ENCODE data around the genes TFAP2A and MAK.

GRCh38 chr6:7906881-7907562 lies 3.6 kb downstream of the TXNDC5 start:
- PRO-cap, 2 experiments: no peak in any of the 2 experiments
- RAMPAGE, long total RNA, 4 experiments: no peak in any of the 4 experiments

DNA sequence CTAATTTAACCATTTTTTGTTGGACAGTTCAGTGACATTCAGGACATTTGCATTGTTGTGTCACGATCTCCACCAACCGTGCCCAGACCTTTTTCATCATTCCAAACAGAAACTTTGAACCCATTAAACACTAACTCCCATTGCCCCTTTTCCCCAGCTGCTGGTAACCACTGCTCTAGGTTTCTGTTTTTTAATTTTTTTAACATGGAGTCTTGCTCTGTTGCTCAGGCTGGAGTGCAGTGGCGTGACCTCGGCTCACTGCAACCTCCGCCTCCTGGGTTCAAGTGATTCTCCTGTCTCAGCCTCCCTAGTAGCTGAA lies 241.3 kb upstream of the SLC35B3 start:
- PRO-cap, 2 experiments: no peak in any of the 2 experiments
- RAMPAGE, long total RNA, 4 experiments: no peak in any of the 4 experiments

DNA sequence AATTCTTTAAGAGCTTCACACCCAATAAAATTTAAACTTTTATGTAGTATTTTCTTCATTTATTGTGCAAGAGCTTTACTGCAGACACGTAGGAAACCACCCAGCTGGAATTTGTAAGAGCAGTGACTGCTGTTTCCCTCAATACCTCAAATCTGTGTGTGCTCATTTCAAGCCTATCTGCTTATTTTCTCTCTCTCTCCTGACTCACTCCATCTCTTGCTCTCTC lies 273.2 kb downstream of the TFAP2A start:
- PRO-cap, 2 experiments: no peak in any of the 2 experiments
- RAMPAGE, long total RNA, 4 experiments: no peak in any of the 4 experiments

- PRO-cap, 2 experiments: no peak in any of the 2 experiments
- RAMPAGE, long total RNA, 4 experiments: no peak in any of the 4 experiments
Measured at GRCh38 chr6:10163029-10164050, 251.5 kb downstream of the TFAP2A start.

DNA sequence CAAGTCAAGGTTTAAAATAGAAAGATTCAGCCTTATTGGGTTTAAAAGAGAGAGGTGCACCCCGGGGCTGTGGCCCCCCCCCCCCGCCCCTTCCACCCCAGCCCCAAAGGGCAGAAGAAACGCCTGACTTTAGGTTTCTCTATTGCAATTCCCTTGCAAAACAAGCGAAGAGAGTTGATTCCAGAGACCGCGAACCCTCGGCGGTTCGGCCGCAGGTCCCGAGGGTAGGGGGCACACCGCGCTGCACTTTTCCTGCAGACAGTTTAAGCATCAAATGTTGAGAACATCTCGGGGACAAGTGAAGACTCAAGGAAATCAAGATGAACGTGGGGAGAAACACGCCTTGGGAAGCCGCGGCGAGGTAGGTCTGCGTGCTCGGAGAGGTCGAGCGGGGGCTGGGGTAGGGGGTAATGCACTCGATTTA lies 3.9 kb downstream of the TFAP2A start:
- PRO-cap, 2 experiments: no peak in any of the 2 experiments
- RAMPAGE, long total RNA, 4 experiments: no peak in any of the 4 experiments

DNA sequence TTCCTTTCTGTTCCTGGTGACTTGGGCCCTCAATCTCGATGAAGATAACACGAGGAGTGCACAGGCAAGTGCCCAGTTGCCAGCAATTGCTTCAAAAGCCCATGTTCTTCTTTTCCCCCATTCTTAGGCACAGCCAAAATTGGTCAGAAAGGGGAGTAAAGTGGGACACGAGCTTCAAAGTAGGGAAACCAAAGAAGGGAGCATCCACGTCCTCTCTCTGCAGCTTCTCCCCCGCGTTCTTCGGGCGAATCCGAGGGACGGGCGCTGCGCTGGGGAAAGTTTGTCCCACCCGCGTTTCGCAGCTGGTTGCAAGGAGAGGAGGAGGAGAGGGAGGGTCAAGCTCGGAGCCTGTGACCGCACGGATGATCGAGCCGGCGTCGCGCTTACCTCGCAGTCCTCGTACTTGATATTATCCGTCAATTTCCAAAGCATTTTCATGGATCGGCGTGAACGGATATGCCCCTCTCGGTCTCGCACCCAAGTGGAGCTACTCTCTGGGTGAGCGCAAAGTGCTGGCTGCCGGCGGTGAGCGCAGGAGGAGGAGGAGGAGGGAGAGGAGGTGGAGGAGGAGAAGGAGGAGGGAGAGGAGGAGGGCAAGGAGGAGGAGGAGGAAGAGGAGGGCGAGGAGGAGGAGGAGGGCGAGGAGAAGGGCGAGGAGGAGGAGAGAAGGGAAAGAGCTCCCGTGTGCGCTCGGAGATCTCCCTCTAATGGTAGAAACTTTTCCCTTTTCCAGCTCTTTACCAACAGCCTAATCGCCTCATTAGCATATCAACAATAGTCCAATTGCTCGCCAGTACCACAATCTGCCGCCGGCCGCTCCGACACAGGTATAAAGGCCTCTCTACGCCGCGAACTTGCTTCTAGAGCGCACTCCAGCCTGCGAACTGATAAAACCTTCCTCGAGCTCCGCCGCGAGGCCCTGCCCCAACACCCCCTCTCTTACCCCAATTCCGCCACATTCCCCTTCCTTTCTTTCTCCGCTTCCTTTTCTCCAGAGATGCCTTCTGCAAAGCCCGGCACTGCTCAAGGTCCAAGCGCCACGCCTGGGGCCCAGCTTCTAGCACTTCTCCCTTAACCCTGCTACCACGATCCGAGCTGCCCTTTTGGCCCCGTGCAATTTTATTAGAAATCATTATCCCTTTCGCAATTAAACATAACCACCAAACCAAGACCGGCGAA lies at the start of gene TFAP2A:
TSS of gene TFAP2A (minus strand) at position 521 of the 1,179 bp plus-strand sequence.
- PRO-cap, 2 experiments: no peak in any of the 2 experiments
- RAMPAGE, long total RNA, 4 experiments: no peak in any of the 4 experiments

GRCh38 chr6:10542090-10542461 lies 20.9 kb downstream of the GCNT2 start:
- PRO-cap, 2 experiments: no peak in any of the 2 experiments
- RAMPAGE, long total RNA, 4 experiments: no peak in any of the 4 experiments

GRCh38 chr6:10586097-10586907 lies 65.2 kb downstream of the GCNT2 start:
- PRO-cap, 2 experiments: no peak in any of the 2 experiments
- RAMPAGE, long total RNA, 4 experiments: no peak in any of the 4 experiments

GRCh38 chr6:10719728-10720845 lies 2.8 kb upstream of the TMEM14C start:
- PRO-cap, 2 experiments: peak in 2 of 2 experiments; most common plus-strand start chr6:10720077 (in 1); most common minus-strand start chr6:10720420 (in 1)
- RAMPAGE, long total RNA, 4 experiments: no peak in any of the 4 experiments

GRCh38 chr6:10837582-10839003 lies at the start of gene MAK:
Gene MAK, minus strand, starts transcription at chr6:10838539.
- PRO-cap, 2 experiments: peak in 2 of 2 experiments; most common plus-strand start chr6:10838388 (in 2); most common minus-strand start chr6:10838235 (in 1)
- RAMPAGE, long total RNA, 4 experiments: start-site peak on the minus strand in 3 of 4 experiments, at chr6:10838493-10838551 at its widest, 8 to 26 reads per replicate

DNA sequence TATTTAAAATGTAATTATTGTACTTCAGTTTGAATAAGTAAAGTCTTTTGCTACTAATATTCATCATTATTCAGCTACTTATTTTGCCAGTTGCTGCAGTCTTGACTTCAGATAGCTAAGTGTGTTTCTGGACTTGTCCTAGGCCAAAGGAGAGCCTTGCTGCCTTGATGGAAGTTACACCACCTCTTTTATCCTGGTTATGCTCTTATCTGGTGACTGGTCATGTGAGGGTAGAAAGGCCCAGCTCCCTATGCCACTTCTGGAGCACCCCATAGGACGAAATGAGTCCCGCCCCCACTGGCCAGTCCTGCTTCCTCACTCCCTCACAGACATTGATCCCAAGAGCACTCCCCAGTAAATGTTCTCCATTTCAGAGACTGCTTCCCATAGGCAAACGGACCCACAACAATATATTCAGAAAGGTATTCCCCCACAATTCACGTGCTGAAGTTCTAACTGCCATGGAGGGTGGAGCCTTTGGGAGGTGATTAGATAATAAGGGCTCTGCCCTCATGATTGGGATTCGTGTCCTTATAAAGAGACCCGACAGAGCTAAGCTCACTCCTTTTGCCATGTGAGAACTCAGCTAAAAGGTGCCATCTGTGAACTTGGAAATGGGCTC lies 21.4 kb upstream of the ELOVL2 start:
- PRO-cap, 2 experiments: no peak in any of the 2 experiments
- RAMPAGE, long total RNA, 4 experiments: no peak in any of the 4 experiments

DNA sequence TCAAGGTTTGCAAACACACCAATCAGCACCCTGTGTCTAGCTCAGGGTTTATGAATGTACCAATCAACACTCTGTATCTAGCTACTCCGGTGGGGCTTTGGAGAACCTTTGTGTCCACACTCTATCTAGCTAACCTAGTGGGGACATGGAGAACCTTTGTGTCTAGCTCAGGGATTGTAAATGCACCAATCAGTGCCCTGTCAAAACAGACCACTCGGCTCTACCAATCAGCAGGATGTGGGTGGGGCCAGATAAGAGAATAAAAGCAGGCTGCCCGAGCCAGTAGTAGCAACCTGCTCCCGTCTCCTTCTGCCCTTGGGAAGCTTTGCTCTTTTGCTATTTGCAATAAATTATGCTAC lies 5.8 kb upstream of the SMIM13 start:
- PRO-cap, 2 experiments: no peak in any of the 2 experiments
- RAMPAGE, long total RNA, 4 experiments: no peak in any of the 4 experiments

DNA sequence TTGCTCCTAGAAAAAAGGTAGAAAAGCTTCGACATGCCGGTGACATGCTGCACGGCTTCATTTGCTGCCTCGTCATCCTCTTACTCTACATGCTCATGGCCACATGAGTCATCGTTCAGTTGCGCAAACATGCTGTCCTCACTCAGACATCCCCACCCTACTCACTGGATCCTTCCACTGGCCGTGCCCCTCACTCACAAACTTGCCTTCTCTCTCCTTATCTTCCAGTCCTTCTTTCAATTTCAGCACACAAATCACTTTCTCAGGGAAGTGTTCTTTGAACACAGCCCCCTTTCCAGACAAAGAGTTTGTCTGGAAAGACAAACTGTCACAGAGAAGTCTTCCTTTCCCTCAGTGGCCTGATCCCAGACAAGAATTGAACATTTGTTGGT lies 32.3 kb upstream of the ERVFRD-1 start:
- PRO-cap, 2 experiments: no peak in any of the 2 experiments
- RAMPAGE, long total RNA, 4 experiments: no peak in any of the 4 experiments

- PRO-cap, 2 experiments: no peak in any of the 2 experiments
- RAMPAGE, long total RNA, 4 experiments: no peak in any of the 4 experiments
Measured at GRCh38 chr6:11154011-11154343, 42.5 kb upstream of the ERVFRD-1 start.

- PRO-cap, 2 experiments: peak in 2 of 2 experiments; most common plus-strand start chr6:11218920 (in 1); most common minus-strand start chr6:11218797 (in 1)
- RAMPAGE, long total RNA, 4 experiments: no peak in any of the 4 experiments
Measured at GRCh38 chr6:11218602-11219465, 13.6 kb downstream of the NEDD9 start.

- PRO-cap, 2 experiments: no peak in any of the 2 experiments
- RAMPAGE, long total RNA, 4 experiments: no peak in any of the 4 experiments
Measured at GRCh38 chr6:11270279-11270907, 37.9 kb upstream of the NEDD9 start.

GRCh38 chr6:11277692-11278788 lies 45.6 kb upstream of the NEDD9 start:
- PRO-cap, 2 experiments: no peak in any of the 2 experiments
- RAMPAGE, long total RNA, 4 experiments: no peak in any of the 4 experiments

DNA sequence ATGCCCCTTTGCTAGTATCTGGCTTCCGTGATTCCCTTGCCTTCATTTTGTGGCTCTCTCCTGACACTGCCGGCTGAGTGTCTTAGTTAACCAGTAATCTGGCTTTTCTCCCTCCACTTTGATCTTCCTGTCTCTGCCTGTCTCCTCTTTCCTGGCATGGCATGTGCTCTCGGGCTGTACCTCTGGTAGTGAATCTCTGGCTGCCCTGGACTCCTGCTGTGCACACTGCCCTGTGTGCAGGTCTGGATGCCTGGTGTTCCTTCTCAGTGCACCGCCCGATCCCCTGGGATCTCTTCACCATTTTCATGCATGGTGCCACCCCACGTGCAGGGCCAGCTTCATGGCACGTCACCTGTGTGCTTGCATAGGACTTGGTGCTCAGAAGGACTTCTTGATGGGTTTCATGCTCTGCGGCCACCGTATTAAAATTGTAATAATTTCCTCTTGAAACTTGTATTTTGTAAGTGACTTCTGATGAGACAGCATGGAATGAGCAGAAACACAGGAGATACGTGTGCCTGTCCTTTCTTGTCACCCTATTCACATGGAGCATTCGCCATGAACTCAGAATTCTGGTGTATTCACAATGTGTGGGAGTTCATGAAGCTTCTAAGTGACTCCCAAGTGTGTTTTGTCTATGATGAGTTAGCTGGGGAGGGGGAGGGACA lies 91.8 kb upstream of the NEDD9 start:
- PRO-cap, 2 experiments: no peak in any of the 2 experiments
- RAMPAGE, long total RNA, 4 experiments: start-site peak on the plus strand in 1 of 4 experiments, centred at position 105 of the sequence, 13 reads per replicate; start-site peak on the minus strand in 1 of 4 experiments, centred at position 372 of the sequence, 7 reads per replicate

GRCh38 chr6:11345570-11345967 lies 113.1 kb upstream of the NEDD9 start:
- PRO-cap, 2 experiments: no peak in any of the 2 experiments
- RAMPAGE, long total RNA, 4 experiments: no peak in any of the 4 experiments

DNA sequence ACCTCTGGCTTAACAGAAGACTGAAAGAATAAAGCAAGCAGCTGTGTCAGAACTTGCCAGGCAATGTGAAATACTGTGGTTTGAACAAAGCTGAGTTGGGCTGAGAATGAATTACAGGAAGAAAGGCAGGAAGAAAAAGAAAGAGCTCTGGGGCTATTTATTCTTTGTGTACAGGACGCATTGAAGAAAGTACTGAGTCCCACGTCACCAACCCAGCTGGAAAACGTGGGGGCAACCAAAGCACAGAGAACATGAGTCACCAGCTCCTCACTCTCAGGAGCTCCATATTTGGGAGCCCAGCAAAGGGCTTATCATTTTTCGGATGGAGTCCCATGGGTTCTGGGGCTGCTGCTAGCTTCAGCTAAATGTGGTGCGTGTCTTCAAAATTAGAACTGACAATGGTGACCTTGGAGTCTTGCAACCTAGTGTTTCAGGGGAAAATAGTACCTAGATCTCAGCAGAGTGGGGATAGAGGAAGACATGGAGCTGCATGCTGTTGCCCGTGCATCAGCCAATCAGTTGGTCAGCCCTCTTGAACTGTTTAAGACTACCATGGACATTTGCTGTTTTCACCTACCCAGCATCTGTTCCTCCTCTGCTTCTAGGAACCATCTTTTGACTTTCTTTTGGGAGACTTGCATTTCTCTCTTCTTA lies 121.7 kb upstream of the NEDD9 start:
- PRO-cap, 2 experiments: peak in 1 of 2 experiments; most common plus-strand start position 311 of the sequence (in 1); most common minus-strand start position 67 of the sequence (in 1)
- RAMPAGE, long total RNA, 4 experiments: no peak in any of the 4 experiments